ENCODE measurements around a stretch of chr6.

GRCh38 chr6:127155087-127155458 lies 36.6 kb downstream of the RSPO3 start:
- RRBS: no CpG with 5 or more reads among the region's 5 CpGs

DNA sequence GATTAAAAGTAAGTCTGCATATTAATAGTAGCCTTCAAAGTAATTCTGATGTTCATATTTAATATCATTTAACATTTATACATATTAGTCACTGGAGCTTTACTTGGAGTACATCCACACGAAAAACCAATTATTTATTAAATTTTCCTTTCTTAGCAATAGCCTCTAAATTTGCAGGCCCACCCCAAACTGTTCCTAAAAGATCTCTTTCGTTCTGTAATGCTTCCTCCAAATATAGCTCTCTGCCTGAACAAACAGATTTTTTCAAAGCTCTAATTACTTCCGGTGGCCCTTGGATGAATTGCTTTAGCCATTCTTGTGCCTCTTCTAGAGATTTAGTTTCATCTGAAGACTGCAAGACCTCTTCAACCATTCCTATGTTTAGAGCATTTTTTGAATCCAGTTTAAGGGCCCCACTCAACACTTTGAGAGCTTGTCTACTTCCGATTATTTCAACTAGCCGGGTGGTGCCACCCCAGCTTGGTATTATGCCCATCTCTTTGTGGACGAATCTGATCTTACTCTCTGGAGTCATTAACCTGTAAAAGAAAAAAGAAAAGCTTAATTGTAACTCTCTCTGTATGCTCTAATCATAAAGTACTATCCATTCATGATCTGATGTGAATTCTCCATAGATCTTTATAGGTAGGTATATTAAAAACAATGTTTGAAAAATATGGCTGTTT lies 23.2 kb downstream of the RNF146 start:
- RRBS: no CpG with 5 or more reads among the region's 6 CpGs

- RRBS: 2% methylated on average over 15 of the region's 26 CpGs
Observed at GRCh38 chr6:127516323-127516815, 57.2 kb upstream of the KIAA0408 start.

- RRBS: no CpG with 5 or more reads among the region's 2 CpGs
Observed at GRCh38 chr6:128425527-128426069, 94.8 kb downstream of the PTPRK start.

GRCh38 chr6:128480099-128480781 lies 40.2 kb downstream of the PTPRK start:
- RRBS: no CpG with 5 or more reads among the region's 5 CpGs

DNA sequence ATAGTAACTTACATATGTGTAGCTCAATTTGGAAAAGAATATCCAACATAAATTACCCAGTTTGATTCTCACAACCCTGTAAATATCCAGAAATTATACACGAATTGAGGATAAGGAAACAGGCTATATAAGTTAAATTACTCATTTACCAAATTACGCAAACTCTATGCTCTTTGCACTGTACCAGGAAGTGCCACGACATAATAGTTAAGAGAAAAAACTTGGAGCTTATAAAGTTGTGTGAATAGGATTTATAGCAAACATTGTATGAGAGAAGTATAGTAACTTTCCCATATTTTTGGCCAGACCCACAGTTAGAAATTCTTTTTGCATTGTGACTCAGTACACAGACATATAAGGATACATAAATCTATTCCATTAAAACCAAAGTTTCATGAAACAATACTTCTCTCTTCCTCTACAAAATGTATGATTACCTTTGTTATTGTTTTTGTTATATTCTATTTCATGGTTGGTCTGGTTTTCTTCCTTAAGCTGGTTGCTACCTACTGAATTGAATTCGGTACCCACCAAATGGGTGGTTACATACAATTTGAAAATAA lies 20.9 kb downstream of the PTPRK start:
- RRBS: no CpG with 5 or more reads among the region's 4 CpGs

DNA sequence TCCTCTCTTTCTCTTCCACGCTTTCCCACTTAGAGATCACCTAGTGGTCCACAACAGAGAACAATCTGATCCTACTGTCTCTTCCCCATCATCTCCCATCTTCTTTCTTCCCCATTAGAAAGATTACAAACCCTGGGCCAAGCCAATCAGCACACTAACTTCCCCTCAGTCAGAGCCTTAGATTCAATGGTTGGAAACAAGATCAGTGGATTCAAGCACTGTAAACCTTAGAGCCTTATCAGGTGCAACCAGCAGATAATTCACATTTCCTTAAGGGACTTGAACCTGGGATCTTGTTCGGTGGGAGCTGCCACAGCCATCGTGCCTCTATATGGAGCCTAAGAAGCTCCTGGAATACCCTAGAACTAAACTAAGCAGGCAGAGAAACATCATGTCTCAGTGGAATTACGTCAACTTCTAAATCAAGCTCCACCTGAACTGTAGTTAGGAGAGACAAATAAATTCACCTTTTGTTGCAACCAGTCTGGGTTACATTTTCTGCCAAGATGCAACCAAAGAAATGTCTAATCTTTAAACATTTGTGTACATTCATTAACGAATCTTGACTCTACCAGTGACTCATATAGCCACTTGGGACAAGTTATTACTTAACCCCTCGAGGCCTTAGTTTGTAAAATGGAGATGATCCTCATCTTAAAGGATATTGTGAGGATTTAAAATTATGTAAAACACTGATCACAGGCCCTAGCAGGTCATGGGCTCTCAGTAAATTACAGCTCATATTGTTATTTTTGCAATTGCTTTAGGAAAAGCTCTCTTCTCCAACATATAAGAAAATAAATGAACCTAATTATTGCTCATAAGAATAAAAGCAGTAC lies 9.0 kb downstream of the PTPRK start:
- RRBS: no CpG with 5 or more reads among the region's 6 CpGs

DNA sequence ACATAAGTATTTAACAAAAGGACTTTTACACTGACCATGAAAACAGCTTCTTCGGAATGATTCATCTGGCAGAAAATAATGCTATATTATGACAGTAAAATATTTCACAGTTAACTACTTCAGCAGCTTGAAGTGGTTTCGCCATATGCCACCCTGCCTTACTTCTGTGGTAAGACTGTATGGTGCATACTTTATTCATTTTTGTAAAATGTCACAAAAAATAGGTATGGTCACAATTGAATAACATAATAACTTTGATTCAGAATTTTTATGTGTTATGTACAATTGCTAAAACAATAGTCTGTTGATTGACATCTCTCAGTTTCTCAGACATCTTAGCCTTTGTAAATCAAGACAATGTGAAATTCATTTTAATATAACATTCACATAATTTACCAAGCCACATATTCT lies 981 bp upstream of the PTPRK start:
- RRBS: no CpG with 5 or more reads among the region's 2 CpGs

GRCh38 chr6:128718577-128718910 lies 164.4 kb upstream of the LAMA2 start:
- RRBS: no CpG with 5 or more reads among the region's 2 CpGs

DNA sequence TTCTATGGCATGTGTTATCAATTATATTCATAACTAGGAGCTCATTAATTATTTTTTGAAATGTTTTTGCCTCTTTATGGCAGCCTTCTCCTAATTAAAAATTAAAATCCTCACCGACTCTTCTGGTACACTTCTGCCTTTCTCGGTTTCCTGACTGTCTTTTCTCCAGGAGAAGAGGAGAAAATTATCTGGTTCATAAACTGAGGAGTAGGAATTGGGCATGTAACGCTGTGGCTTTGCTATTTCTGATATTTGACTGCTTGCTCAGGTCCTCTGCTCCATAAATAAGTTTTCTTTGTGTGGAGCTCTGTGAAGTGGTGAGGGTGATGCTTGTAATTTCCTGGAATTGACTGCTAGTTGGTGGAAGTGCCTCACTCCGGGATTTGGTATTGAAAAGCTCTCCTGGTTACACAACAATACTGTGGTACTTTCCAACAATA lies 25.2 kb upstream of the LAMA2 start:
- RRBS: no CpG with 5 or more reads among the region's 4 CpGs

DNA sequence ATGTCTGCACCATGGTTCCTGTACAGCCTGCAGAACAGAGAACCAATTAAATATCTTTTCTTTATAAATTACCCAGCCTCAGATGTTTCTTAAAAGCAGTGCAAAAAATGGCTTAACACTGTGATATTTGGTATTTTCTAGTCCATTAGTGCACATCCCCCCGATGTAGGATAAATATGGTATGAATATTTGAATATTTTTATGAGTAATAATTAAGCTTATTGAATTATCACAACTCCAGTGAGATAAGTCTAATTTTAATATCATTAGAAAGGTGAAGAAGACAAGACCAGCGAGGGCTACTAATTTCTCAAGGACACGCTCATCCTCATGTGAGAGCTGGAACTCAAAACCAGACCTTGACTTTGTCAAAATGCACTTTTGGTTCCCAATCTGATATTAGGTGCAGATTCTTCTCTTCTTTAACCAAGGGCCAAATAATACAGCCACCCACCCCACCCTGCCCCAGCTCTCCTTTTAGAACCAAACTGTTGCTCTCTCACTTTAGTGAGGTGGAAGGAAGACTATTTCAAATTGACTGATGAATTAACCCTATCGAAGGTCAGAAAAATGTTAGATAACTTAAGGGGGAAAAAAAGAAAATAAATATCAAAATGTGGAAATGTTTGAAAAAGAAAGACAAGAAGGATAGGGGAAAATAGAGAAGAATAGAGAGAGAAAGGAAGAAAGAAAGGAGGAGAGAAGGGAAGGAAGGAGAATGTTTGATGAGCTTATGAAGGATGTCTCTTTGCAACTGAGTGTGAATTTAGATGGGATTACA lies 66.1 kb downstream of the LAMA2 start:
- RRBS: no CpG with 5 or more reads among the region's 4 CpGs

DNA sequence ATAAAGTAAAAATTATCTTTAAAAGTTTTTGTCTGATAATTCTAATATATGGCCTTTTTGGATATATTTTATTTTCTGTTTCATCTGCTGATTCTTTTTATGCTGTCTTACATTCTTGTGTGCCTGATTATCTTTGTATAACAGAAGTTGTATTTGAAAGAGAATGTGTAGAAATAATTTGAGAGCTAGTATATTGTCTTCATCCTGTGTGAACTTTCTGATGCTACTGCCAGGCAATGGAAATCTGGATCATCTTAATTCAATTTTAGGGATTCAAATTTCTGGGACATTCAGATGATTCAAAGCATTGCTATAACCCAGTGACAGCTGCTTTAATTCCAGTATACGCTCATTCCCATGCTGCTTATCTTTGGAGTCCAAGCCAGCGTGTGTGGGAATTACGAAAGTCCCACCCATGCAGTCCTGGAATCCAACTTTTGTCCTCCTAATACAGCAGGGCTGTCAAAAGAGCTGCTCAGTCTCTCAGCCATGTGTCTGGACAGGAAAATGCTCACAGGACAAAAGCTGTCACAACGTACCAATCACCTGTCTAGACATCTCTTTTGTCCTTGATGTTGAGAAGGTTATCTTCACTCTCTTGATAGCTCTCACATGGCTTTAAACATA lies 219.7 kb downstream of the LAMA2 start:
- RRBS: no CpG with 5 or more reads among the region's 4 CpGs

- RRBS: no CpG with 5 or more reads among the region's 1 CpG
Observed at GRCh38 chr6:129208081-129208770, 325.3 kb downstream of the LAMA2 start.

GRCh38 chr6:129659775-129660449 lies 50.1 kb downstream of the ARHGAP18 start:
- RRBS: no CpG with 5 or more reads among the region's 10 CpGs

- RRBS: under 1% methylated on average over 10 of the region's 41 CpGs
Observed at GRCh38 chr6:129767004-129767805, 57.2 kb upstream of the ARHGAP18 start.

DNA sequence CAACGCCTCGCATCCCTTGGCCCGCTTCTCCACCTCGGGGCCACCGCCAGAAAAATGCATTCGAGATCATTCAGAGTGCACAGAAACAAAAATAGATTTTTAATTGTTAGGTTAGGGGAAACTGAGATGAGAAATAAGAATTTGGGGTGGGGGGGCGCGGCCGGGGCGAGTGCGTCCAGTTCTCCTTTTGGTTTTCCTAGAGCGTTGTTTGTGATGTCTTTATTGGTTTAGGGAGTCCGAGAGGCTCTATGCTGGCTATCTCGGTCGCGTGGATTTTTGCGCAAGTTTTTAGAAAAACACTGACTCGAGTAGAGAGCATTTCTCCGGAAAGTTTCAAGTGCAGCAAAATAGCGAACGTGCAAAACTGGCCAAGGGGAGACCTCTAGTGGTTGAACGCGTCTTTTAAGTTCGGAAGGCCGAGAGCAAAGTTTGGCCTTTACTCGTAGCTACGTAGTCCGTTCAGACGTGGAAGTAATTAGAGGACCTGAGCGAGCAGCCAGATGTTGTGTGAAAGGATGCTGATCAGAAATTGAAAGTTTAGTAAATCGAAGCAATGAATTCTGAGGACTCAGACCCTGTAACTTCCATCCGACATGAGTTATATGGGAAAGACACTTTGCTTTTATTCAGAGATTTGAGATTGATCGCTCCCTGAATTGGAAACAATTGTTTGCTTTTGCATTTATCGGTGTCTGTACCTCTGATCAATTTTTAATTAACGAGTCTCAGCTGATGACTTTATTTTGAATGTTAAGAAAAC lies 2.6 kb downstream of the L3MBTL3 start:
- RRBS: no CpG with 5 or more reads among the region's 35 CpGs

GRCh38 chr6:130507425-130508000 lies 141.7 kb downstream of the TMEM200A start:
- RRBS: no CpG with 5 or more reads among the region's 6 CpGs

DNA sequence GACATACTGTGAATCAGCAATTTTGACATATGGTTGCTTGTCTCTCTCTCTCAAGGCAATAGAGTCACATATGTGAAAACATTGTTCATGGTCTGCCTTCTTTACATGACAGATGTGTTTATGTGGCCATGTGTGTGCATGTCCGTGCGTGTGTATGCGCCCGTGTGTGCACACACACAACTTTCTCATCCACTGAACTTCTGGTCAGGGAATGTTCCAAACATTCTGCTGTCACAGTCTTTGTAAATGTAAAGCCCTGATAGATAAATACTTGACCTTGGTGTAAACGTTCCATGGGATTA lies 647 bp downstream of the SMLR1 start:
- RRBS: no CpG with 5 or more reads among the region's 5 CpGs